GM12892 (cell line): ENCODE measurements around a stretch of chr7.

GRCh38 chr7:2553851-2554759 is 1.2 kb downstream of the BRAT1 start:
- RRBS: 57% methylated on average over 1 of the region's 19 CpGs

GRCh38 chr7:2646400-2646696 is 14.6 kb downstream of the TTYH3 start:
- RRBS: 87% methylated on average over 5 of the region's 9 CpGs

DNA sequence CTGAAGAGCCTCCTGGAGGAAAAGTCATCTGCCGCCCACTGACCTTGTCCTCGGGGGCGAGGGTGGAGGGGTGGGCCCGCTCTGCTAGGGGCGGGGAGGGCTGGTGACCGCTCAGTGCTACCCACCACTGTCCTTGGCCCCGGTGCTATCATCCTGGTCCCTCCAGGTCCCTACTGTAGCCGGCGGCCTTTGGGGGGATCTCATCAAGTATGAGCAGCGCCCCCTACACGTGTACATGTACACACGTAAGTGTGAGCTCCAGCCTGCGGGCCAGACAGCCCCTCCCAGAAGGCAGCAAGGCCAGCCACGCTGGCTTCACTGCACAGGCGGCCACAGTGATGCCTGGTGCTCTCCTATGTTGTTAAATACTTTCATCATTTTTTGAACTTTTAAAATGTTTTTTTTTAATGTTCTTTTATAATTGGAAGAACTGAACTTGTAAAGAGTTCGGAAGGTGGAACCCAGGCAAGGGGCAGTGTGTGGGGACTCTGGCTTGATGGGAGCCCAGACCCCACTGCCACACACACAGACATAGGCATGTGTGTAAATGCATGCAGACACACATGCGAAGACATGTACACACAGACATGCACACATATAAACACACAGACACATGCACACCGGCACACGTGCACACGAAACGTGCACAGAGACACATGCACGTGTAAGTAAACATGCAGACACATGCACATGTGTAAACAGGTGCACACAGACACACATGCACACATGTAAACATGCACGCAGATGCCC is 19.7 kb downstream of the TTYH3 start:
- RRBS: no CpG with 5 or more reads among the region's 23 CpGs

DNA sequence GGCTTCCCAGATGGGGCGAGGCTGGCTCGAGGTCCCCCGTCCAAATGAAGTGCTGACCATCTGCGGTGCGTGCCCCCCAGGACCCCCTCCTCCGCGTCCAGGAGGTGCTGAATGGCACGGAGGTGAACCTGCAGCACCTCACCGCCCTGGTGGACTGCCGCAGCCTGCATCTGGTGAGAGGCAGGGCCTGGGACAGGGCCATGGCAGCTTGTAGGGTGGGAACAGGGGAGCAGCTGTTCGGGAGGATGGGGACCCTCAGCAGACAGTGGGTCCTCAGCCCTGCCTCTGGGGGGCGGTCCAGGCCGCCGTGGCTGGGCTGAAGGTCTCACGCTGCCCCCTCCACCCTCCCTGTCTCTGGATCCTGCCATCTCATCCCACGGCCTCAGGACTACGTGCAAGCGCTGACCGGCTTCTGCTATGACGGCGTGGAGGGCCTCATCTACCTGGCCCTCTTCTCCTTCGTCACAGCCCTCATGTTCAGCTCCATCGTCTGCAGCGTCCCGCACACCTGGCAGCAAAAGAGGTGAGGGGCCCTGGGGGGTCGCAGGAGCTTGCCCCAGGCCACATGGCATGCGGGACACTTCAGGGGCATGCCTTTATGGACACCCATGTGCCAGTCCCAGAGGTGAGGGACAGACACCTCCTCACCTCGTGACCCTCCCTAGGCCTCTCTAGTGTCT is 24.4 kb downstream of the TTYH3 start:
- RRBS: no CpG with 5 or more reads among the region's 28 CpGs

DNA sequence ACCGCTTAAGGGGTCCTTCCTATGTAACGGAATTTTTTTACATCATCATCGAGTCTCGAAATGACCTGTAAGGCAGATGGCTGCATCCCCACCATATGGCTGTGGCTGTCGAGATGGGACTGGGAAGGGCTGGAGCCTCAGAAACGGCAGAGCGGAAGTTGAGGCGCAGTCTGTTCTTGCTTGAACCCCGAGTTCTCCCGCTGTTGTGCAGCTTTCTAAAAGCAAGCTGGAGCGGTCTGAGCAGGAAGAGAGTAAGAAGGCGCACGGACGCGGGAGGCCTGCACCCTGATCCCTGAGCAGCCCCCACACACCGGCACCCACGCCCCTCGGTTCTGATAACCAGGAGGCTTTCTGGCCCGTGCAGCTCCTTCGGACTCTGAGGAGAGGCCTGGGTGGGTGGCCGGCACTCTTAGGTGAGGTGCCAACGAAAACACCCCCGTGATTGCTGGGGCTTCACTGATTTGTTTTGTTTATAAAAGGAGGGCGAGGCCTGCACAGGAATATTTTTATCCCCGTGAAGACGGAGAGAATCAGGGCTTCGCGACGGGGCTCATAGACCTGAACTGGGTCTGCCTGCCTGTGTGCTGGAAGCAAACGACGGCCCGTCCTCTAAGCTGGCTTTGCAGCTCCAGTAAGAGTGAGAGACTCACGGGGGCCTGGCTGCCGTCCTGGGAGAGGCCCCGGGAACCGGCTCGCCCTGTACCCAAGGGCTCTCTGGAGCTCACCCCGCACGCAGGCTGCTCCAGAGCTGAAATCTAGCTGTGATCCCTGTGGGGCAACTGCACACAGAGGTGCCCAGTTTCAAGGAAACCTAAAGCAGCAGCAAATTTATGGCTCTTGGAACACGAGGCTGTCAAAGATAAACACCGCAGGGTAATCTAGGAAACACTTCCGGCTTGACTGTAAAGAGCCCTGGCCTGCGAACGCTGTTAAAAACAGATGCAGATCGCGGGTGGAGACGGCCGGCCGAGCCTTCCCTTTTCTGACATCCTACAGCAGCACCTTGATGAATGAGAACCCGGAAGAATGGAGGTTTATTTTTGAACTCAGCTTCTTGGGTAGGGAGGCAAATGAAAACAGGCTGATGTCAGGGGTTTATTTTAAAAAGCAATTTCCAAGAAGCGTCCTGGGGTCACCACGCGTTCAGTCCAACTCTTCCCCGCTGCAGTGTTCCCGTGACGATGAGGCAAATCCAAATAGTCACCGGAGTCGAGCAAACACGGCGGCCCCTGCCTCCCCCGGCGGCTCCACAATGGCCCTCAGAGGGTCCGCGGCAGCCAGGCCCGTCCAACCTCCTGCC is 29.2 kb downstream of the AMZ1 start:
- RRBS: 8% methylated on average over 7 of the region's 65 CpGs

- RRBS: no CpG with 5 or more reads among the region's 23 CpGs
These were observed 41.9 kb downstream of the AMZ1 start for GRCh38 chr7:2729845-2730430.

- RRBS: no CpG with 5 or more reads among the region's 24 CpGs
These were observed 26.3 kb upstream of the GNA12 start for GRCh38 chr7:2870196-2871079.

GRCh38 chr7:3068647-3068994 is 25.0 kb upstream of the CARD11 start:
- RRBS: no CpG with 5 or more reads among the region's 3 CpGs

- RRBS: no CpG with 5 or more reads among the region's 22 CpGs
These were observed 51.2 kb upstream of the CARD11 start for GRCh38 chr7:3094660-3095411.

- RRBS: no CpG with 5 or more reads among the region's 2 CpGs
These were observed 77.0 kb upstream of the CARD11 start for GRCh38 chr7:3120685-3121029.

GRCh38 chr7:3651072-3651898 is 350.2 kb downstream of the SDK1 start:
- RRBS: no CpG with 5 or more reads among the region's 9 CpGs

DNA sequence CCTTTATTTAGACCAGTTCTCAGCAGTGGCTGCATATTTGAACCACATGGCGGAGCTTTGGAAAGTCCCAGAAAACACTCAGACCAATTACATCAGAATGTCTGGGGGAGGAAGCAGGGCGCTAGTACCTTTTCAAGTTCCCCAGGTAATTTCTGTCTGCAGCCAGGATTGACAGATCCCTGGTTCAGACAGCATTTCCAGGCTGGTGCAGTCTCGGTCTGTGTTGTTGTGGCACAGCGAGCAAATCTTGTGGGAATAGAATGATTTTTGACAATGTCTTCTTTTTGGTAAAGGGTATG is 561.1 kb downstream of the SDK1 start:
- RRBS: no CpG with 5 or more reads among the region's 4 CpGs

DNA sequence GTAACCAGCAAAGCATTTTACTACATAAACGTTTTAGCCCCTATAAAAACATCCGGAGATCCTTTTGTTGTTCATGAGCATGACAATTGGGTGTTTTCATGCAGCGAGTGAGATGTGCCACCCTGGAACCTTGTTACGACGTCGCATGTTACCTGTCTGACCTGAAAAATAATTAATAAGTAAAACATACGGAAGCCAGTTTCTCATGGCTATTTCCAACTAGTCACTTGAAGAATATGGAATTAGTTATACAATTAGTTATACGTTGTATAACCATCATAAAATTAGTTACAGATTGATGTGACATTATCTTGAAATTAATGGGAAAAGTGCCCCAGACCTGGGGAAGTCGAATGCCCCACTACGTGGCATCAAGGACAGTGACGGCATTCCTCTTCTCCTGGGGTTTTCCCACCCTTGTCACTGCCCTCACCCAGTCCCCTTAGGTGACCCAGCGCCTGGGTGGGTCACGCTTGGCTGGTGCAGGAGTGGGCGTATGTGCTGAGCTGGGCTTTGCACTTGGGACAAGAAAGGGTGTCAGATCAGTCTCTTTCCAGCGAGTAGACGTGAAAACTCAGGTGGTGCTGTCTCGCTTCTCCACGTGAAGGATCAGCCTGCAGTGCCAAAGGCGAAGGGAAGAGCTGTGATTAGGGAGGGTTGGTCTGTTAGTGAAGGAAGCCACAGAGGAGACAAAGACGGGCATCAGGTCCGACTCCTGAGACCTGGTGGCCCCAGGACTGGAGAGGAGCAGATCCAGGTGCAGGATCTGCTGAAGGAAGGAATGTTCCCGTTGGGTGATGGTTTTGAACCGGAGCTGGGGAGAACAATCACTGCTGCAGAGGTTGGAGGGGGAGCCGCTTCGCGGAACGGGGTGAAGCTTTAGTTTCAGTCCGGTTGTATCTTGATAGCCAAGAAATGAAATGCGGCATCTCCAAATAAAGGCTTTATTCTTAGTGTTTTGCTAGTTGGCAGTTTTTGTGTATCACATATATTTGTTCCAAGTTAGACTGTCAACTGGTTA is 7.6 kb downstream of the FOXK1 start:
- RRBS: 52% methylated on average over 5 of the region's 29 CpGs

DNA sequence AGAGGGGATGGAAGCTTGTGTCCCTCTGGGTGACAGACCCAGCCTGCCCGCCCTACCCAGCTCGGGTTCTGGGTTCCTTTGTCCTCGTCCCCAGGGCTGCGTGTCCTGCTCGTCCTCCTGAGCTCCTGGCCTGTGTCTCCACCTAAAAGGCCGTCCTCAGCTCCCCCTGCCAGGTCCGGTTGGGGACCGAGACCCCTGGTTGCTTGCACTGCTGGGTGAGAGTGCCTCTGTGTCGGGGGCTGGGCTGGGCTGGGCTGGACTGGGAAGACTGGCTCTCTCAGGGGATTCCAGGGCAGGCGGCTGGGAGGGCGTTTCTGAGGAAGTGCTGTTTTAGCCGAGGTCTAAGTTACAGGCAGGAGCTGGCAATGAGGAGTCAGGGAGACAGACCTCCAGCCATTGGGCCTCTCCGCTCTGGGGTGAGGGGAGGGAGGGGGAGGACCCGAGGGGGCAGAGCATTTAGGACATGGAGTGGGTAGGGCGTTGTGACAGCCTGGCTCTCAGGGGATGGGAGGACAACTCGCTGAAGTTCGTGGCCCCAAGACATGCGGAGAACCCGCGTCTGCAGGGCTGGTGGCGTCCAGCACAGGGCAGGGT is 20.9 kb downstream of the FOXK1 start:
- RRBS: no CpG with 5 or more reads among the region's 21 CpGs

- RRBS: no CpG with 5 or more reads among the region's 10 CpGs
These were observed 30.6 kb downstream of the FOXK1 start for GRCh38 chr7:4712633-4713127.

GRCh38 chr7:4723461-4723756 is 41.3 kb downstream of the FOXK1 start:
- RRBS: no CpG with 5 or more reads among the region's 10 CpGs

DNA sequence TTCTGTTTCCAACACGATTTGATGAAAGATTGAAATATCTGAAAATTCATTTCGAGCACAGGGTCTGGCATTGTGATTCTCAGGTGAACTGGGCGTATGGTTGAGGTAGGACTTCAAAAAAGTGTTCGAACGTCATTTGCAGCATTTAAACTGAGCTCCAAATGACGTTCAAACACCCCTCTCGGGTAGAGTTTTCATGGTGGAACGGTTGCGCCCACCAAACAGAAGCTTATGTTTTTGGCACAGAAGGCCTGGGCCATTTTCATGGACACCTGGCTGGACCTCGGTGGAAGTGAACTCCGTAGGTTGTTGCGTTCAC is 17.0 kb upstream of the AP5Z1 start:
- RRBS: no CpG with 5 or more reads among the region's 12 CpGs

GRCh38 chr7:4883902-4884228 is 349 bp upstream of the RADIL start:
- RRBS: 1% methylated on average over 4 of the region's 10 CpGs

- RRBS: no CpG with 5 or more reads among the region's 22 CpGs
These were observed 32.6 kb downstream of the WIPI2 start for GRCh38 chr7:5222427-5223172.

- RRBS: no CpG with 5 or more reads among the region's 16 CpGs
These were observed 34.1 kb downstream of the WIPI2 start for GRCh38 chr7:5224002-5224687.